A375 (cell line): ENCODE measurements around a stretch of chr9.

DNA sequence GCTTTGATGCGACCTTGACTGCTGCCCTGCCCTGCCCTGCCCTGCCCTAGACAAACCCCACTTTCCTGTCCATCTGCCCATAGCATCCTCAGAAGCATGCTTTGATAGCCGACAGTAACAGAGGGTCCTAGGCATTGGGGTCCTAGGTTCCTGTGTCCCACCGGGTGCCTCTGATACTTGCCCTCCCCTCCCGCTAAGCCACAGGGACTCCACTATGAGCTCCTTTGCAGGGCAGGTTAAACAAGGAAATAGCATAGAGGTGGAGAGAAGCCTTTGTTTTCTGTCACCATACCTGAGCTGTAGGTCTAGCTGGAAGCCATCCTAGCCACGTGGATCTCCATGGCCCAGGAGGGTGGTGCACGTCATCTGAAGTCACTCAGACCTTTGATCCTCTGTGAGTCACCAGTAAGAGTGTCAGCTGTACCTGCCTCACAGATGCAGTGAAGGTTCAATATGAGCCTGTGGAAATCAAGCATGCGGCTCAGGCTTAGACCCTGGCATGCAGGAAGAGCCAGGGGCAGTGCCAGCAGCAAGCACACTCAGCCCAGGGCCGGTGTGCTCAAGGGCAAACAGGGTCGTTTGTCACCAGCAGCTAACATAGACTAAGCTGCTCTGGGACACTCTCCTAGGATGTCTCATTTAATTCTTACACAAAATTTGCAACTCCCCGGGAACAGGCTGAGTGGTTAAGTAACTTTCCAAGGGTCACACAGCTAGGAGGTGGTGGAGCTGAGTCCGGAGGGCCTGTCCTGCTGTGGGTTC, 55.1 kb downstream of the ASS1 start:
- RAMPAGE, long total RNA, result no peak

- RAMPAGE, long total RNA, result no peak
Observed at GRCh38 chr9:130590080-130590968, 10.9 kb downstream of the FUBP3 start.

- RAMPAGE, long total RNA, result no peak
Observed at GRCh38 chr9:130745950-130746919, 52.7 kb downstream of the EXOSC2 start.

- RAMPAGE, long total RNA, result no peak
Observed at GRCh38 chr9:130766864-130767462, 68.1 kb upstream of the ABL1 start.

GRCh38 chr9:130894999-130896328, 1.1 kb downstream of the QRFP start:
- RAMPAGE, long total RNA, result no peak

DNA sequence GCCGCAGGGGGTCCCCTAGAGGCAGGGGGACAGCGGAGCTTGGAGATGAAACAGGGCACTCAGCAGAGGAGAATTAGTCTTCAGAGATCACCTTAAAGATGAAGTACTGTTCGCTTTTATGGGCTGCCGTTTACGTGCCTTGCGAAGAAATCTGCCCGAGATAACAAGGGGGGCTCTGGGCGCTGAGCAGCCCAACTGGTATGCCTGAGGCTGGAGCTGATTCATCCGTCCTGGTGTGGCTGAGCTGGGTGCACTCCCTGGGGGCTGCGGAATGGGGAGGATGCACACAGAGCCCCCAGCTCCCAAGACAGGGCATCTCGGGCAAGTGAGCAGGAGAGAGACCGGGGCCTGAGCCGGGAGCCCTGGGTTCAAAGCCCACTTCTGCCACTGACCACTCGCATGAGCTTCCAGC, 5.9 kb downstream of the FIBCD1 start:
- RAMPAGE, long total RNA, result no peak

DNA sequence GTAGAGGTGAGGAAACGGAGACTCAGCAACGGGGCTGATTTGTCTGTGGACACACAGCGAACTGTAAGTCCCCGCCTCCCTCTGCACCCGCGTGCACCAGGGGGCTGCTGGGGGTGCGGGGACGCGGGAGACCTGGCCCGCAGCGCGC, 1.0 kb downstream of the FIBCD1 start:
- RAMPAGE, long total RNA, result no peak

- RAMPAGE, long total RNA, result no peak
Observed at GRCh38 chr9:131096715-131097234, 444 bp downstream of the AIF1L start.

GRCh38 chr9:131151121-131152005, 26.0 kb downstream of the NUP214 start:
- RAMPAGE, long total RNA, result no peak

DNA sequence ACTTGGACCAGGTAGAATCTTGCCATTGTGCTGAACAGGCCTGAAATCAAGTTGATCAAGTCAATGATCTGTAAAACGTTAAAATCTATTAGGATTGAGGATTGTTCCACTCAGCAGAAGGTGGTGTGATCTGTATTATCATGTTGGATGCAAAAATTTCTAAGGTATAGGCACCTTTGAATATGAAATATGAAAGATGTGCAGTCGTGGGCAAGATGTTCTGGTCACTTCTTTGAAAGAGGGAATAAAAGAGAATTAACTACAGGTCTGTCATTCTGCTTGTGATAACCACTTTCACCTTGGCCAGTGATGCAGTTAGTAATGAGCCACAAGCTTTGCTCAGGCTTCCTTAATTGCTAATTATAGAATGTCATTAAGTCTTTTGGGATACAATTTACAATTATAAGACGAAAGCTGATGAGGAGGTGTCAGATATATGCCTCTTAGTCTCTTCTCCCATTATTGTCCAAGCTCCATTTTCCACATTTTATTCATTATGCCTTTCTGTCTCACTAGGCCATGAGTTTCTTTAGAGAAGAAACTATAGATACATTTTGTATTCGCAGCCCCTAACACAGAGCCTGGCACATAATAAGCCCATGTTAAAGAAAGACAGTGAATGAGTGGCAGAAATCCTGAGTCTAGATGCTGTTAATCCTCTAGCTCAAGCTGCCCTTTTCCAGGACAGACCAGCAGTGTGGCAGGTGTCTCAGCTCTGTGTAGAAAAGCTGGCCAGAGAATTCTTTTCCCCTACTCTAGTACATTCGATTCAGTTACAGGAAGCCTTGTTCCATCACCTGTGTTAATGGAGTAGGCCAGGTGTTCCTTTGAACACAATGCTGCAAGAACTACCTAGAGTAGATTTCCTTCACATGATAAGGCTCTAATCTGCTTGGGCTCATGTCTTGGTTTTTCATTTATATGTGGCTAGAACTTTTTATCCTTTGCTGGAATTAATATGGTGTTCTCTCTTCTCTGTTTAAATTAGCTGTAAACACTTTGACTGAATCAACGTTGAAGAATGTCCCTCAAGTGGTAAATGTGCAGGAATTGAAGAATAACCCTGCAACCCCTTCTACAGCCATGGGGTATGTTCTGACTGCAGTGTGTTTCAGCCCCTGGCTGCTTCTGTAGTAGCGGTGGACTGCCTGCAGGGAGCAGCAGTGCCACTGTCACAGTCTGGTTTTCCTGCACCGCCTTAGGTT, 52.3 kb downstream of the NUP214 start:
- RAMPAGE, long total RNA, result no peak

DNA sequence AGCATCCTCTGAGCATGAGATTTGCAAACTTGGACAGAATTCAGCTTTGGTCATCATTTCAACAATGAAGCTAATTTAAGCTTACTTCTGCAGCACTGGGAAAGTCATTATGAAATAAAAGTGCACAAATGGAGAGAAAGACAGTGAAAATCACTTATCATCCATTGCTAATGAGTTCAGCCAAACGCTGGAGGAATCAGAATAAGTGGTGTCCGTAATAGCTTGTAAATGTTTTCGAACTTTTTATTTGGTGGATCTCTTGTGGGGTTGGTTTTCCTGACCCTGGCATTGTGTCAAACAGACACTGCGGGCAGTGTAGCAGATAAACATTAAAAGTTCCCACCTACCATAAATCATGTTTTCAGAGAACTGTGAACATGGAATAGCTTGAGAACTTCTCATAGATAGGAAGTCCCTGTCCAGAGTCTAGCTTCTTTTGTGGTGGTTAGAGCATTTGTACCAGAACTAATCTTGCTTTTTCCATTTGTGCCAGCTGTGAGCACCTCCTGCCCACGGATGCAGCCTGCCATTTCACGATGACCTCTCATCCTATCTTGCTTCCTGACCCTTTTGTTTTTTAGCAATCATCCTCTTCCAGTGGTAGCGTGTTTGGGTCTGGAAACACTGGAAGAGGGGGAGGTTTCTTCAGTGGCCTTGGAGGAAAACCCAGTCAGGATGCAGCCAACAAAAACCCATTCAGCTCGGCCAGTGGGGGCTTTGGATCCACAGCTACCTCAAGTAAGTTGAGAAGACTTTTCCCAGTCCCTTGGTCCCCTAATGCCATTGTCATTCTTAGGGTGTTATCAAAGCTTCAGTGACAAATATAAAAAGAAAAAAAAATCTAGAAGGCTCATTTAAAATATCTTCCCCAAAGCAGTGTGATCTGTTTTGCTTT, 61.4 kb downstream of the FAM78A start:
- RAMPAGE, long total RNA, result no peak

DNA sequence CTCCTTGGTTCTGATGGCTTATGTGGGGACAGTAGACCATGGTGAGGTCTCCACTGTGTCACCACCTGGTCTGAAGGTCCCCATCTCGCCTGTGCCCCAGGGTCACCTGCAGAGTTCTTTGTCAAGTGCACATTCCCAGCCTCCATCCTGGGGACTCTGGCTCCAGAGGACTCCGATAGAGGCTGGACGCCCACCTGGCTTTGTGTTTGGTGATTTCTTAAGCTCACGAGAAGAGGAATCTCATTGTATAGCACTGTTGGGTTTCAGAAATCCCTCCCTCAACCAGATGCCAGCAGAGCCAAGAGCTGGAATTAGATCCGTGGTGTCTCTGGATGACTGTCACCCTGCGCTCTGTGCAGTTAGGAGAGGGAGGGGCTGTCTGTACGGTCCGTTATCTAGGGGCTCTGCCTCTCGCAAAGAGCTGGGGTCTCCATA, 41.6 kb downstream of the FAM78A start:
- RAMPAGE, long total RNA, result no peak

DNA sequence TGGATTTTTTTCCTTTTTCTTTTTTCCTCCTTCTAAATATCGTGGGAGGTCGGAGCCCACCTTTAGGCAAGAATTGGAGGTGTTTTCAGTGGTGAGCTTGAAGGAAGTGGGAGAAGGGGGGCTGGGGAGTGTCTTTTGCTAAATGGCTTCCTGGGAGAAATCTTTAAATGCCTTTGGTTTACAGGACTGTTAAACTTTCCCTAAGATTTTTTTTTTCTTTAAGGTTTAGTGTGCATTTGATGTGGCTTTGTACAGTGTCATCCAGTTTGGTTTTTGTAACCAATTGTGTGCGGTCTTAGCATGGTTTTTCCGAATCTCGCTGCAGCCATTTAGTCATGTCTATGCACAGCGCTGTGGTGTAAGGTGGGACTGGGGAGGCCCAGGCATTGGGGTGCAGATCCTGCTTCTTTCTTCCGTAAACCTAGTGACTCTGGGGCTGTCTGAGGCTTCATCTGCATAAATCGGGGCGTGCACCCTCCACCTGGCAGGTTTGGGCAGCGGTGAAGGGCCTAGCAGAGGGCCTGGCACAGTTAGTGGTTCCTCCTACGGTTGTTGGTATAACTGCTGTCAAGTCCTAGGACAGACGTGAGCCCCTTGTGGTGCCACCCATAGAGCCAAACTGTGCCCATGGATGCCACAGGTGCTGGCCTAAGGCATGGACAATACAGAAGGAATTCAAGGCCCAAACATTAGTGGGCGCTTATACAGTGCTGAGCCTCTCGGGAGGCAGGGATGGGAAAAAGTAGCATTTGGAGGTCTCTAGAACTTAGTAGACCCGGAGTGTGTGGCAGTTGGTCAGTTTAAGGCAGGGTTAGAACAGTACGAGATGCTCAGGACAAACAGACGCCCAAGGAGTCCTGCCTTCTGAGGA, 1.4 kb downstream of the PRRC2B start:
- RAMPAGE, long total RNA, result no peak

DNA sequence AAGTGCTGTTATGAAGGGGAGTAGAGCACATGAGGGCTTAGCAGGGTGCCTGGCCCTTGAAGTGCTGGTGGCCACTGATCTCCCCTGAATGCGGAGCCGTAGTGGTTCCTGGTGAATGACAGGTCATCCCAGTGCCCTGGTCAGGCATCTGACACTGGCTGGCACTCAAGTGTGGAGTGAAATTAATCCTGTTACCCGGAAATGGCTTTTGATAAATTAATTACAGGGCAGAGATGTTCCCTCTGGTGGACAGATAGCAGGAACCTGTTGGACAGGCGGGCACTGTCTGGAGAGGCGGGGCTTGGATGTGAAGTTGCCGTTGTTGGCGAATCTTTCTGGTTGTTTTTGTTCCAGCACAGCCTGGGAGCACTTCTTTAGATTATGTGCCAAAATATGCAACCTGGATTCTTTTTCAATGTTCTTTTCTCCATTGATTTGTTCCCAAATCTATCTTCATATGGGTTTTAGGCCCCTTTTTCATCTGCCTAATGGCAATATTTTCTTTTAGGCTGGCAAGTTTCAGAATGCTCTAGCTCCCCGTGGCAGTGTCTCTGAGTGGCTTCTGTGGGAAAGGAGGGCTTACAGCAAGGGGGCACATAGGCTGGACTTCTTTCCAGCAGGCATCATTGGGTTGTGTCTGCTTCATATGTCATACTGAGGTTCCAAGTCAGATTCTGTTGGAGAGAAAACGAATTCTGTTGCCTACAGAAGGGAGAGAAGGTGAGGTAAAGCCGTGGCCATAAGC, 28.7 kb downstream of the PRRC2B start:
- RAMPAGE, long total RNA, result no peak

DNA sequence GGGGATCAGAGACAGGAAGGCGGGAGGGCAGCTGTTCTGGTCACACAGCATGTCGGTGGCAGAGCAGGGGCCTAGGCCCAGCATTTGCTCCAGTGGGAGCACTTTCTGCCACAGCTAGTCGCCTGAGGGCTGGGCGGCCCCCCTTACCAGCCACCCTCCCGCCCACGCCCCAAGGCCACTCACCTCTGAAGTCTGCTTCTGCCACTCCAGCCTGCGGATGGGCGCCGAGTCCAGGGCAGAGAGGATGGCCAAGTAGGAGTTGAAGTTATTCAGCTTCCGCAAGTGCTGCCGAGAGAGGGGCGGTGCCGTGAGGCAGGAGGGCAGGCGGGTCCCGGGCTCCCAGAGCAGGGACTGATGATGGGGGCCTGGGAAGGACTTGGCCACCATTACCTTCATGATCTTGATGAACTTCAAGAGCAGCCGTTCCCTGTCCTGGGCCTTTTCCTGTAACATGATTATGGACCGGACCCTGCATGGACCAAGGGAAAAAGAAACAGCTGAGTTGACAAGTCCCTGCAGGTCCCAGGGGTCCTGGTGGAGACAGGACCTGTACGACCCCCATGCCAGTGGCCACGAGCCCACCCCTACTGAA, 38.9 kb downstream of the PRRT1B start:
- RAMPAGE, long total RNA, result no peak

DNA sequence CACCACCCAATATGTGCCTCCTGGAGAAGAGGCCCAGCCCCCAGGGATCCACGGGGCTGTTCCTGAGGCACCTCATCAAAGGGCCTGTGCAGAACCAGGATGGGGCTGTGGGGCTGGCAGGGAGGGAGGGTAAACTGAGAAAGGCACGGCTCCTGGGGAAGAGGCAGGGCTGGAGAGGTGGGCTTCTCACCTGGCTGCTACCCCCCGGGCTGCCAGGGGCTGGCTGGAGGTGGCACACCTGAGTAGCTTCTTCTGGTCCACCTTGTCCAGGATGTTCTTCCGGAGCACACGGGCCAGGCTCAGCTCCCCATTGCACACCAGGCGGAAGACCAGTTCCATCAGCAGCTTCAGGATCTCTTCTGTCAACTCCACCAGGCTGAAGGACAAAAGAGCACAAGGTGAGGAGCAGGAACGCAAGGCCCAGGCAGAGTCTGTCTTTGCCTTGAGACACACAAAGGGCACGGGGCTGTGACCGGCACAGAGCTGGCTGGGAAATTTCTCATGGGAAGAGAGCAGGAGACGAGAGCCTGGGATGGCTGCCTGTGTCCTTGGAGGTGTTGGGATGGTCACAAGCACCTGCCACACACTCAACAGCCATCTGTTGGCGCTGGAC, 43.4 kb downstream of the PRRT1B start:
- RAMPAGE, long total RNA, result no peak

- RAMPAGE, long total RNA, result no peak
Observed at GRCh38 chr9:131619362-131619831, 74.1 kb downstream of the PRRT1B start.

- RAMPAGE, long total RNA, result no peak
Observed at GRCh38 chr9:131662727-131663637, 76.9 kb downstream of the RAPGEF1 start.

DNA sequence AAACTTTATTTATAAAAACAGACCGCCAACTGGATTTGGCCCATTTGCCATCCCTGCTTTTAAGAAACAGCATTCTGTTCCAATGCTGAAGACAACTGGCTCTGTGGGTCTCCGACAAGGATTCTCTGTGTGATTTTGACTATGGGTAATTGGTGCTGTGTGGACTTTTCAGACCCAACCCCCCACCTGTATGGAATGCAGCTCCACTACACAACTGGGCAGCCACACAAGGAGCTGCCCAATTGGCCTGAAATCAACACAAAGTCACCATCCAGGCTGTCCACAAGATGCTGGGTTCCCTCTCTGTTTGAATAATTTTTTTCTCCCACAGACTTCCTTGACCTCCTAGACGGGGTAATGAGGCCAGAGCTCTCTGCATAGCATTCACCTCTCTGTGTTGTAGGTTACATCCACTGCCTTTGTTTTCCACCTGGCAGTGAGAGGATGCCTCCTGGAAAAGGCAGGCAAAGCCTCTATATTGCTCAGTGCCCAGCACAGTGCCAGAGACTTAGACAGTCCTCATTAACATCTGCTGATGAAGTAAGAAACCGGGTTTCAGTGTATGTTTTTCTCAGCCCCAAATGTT, 53.5 kb downstream of the RAPGEF1 start:
- RAMPAGE, long total RNA, result no peak

- RAMPAGE, long total RNA, result no peak
Observed at GRCh38 chr9:131735287-131736093, 4.4 kb downstream of the RAPGEF1 start.